ENCODE measurements around a stretch of chr4.

GRCh38 chr4:38154526-38155333, 194.5 kb downstream of the PTTG2 start:
- RAMPAGE, total RNA = no peak

GRCh38 chr4:38190712-38191017, 230.5 kb downstream of the PTTG2 start:
- RAMPAGE, total RNA = no peak

DNA sequence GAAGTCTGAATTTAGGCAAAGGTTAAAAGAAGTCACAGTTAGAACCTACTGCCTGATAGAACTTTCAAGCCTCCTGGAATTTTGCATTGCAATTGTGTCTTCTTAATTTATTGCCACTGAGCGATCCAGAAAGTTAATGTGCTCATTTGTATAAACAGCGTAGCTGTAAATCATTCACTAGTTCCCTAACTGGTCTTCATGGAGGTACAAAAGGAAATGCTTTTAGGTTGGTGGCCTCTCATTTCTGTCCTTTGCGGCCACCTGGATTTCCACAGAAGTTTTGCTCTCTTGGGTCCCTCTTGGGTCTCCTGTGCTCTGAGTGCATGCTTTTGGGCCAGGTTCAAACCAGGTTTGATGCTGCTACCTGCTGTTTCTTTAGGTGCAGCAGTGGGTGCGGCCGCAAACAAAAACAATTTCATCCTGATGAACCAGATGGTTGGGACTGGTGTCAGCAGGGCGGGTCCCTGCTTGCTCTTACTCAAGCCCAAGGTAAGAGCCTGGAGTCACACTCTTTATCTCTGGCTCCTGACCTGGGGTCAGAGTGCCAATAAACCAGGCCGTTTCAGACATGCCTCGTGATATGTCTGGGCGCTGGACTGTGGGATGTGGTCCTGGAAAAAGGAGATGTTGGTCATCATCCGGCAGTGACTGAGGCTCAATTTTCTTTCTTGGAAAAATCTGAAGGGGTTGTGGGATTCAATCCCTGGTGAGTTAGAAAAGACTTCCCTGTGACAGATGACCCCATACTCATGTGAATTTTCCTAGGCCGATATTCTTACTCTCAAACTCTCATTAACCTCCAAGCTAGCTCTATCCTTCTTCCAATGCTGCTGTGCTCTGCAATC, 270.1 kb downstream of the PTTG2 start:
- RAMPAGE, total RNA = no peak

DNA sequence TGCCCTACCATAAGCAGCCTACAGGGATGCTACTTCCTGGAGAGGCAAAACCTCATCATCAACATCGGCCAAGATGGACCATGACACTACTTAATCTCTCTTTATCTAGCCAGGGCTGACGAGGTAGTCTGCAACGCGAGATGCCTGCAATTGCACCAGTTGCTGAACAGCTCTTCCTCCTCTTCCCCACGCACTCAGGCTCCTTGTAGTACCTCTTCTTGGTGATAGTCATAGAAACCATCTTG, 271.6 kb downstream of the PTTG2 start:
- RAMPAGE, total RNA = no peak

DNA sequence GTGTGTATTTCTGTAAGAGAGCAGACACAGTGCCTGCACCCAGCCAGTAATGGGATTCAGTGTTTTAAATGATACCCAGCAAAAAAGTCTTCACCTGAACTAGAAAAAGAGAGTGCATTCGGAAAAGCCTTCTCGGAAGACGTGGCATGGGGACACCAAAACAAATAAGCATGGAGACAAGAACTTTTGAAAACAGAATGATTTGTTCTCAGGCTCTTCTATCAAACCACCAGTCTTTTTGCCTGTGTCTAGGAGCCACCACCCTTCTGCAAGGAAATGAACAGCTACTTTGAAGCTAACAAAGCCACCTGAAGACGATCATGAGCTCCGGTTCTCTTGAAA, 335.1 kb upstream of the KLF3 start:
- RAMPAGE, total RNA = no peak

DNA sequence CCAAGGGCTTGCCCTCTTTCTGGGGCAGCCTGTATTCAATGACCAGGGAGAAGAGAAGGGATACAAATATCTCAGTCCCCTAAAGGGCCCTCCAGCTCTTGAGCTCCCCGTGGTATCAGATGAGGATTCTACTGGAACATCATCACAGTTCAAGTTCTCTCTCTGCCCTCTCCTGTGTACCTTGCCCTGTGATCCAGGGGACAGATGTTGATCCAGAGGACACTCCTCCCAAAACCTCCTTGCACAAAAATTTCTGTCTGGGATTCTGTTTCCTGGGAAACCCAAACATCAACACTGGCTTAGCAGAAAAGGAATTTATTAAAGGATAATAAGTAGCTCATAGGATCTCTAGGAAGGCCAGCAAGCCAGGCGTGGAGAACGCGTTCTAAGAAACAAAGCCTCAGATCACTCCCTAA, 296.3 kb upstream of the KLF3 start:
- RAMPAGE, total RNA = no peak

GRCh38 chr4:38522936-38523431, 141.0 kb upstream of the KLF3 start:
- RAMPAGE, total RNA = no peak

- RAMPAGE, total RNA = no peak
Measured at GRCh38 chr4:38663339-38663541, 759 bp upstream of the KLF3 start.

DNA sequence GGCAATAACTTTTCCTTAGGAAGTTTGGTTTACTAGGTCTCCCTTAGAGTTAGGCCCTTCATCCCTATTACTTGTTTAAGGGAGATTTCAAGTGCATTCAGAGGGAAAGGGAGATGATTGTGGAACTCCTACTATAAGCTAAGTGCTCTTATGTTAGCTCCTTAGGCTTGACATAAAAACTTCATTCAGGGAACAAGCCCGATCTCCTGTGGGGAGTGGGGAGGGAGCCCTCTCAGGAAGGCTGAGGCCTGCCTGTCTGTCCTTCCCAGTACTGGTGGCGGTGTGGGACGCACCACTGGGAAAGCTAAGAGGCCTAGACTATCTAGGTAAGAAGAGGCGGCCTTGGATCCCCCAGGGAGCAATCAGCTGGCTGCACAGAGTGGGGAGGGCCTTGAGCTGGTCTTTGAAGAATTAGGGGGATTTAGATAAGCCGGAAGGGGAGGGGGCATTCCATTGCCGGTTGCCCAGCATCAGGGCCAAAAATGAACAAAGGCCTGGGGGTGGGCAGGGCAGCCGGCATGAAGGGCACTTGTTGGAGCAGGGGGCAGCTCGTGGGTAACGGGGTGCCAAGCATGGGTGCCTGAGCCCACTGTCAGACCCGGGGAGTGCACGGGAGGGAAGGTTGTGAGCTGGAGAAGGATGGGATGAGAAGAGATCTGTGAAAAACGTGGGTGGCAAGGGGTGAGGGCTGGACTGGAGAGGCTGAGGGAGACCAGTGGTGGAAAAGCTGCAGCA, 8.3 kb downstream of the KLF3 start:
- RAMPAGE, total RNA = no peak

- RAMPAGE, total RNA = no peak
Measured at GRCh38 chr4:38690170-38690672, 26.2 kb downstream of the KLF3 start.

GRCh38 chr4:38699175-38700007, 35.4 kb downstream of the KLF3 start:
- RAMPAGE, total RNA = no peak

DNA sequence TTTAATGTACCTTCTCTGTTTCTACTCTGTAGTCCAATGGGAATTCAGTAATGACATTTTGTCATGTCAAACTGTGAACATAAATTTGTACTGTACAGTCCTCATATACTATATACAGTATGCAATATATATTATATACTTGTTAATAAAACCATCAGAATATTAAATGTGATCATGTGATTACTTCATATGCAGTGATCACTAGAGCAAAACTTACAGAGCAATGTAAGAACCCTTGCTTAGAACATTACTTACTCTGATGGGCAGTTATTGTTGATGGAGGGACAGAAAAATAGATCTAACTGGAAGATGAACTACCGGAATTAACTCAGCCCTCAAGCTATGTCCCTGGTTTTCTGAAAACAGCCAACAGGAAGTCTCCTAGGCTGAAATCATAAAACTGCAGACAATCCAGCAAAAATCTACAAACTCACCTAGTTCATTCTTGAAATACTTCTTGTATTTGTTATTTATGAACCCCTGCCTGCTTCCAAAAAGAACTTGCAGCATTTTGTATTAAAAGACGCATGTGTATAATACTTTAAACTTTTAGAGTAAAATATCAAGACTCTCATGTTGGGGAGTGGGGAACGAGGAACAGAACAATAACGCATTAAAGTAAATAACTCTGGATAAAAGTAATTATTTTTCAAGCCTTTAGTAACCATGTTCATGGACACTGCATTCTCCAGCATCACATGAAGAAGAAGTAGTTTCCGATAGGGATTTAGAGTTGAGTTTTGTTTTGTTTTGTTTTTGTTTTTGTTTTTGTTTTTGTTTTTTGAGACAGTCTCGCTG, 37.1 kb downstream of the KLF3 start:
- RAMPAGE, total RNA = no peak

GRCh38 chr4:38867899-38868224, 256 bp downstream of the FAM114A1 start:
- RAMPAGE, total RNA = no peak

GRCh38 chr4:38869522-38869918, 1.9 kb downstream of the FAM114A1 start:
- RAMPAGE, total RNA = no peak

DNA sequence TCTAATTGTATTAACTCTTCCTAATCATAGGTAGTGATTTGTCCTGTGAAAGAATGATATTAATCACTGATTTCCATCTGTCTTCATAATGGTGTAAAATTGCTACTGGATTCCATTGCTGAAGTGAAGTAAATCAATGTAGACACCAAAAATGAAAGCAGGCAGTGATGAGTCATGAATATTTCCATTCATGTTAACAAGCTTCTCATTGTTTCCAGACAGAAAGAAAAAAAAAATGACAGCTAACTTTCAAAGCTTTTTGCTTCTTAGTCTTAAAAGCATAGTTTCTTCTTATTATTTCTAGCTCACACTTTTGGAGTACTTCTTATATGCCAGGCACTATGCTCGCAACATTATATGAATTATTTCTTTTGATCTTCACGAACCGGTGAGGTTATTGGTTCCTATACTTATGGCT, 21.6 kb downstream of the FAM114A1 start:
- RAMPAGE, total RNA = no peak

- RAMPAGE, total RNA = no peak
Measured at GRCh38 chr4:38922565-38923164, 55.1 kb downstream of the FAM114A1 start.

DNA sequence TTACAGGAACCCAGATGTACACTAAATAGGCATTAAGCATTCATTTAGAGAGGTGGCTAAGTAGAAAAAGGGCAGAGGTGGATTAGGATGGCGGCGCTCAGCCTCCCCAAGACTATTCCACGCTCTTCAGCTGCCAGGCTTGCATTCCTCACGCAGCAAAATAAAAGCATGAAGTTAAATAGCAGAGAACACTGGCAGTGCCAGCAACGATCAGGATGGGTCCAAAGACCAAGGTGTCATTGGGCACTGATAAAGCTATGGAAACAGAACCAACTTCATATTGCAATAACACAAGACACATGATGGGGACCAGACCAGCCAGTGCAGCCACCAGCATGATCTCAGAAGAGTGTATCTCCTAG, 42.0 kb downstream of the TMEM156 start:
- RAMPAGE, total RNA = no peak

GRCh38 chr4:39045801-39046423, 13.7 kb upstream of the TMEM156 start:
- RAMPAGE, total RNA = no peak

GRCh38 chr4:39117700-39118397, 55.8 kb downstream of the KLHL5 start:
- RAMPAGE, total RNA = no peak

DNA sequence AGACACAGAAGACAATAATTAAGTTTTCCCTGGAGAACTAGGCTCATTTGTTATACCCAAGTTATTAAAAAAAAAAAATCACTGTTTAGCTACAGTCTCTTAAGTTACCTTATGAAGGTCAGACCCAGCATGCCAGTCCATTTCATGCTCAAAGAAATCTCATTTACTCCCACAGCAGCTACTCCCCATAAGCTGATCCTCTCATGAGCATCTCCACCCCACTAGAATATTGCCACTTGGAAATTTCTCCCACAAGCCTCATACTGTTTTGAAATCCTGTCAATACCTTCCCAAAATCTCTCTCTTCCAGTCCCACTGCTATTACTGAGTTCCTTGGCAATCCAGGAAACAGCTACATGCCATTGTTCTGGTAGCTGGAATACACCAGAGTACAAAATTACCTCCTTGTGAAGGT, 6.7 kb downstream of the RPL9 start:
- RAMPAGE, total RNA = no peak